ENCODE results near the gene PCDH7.

DNA sequence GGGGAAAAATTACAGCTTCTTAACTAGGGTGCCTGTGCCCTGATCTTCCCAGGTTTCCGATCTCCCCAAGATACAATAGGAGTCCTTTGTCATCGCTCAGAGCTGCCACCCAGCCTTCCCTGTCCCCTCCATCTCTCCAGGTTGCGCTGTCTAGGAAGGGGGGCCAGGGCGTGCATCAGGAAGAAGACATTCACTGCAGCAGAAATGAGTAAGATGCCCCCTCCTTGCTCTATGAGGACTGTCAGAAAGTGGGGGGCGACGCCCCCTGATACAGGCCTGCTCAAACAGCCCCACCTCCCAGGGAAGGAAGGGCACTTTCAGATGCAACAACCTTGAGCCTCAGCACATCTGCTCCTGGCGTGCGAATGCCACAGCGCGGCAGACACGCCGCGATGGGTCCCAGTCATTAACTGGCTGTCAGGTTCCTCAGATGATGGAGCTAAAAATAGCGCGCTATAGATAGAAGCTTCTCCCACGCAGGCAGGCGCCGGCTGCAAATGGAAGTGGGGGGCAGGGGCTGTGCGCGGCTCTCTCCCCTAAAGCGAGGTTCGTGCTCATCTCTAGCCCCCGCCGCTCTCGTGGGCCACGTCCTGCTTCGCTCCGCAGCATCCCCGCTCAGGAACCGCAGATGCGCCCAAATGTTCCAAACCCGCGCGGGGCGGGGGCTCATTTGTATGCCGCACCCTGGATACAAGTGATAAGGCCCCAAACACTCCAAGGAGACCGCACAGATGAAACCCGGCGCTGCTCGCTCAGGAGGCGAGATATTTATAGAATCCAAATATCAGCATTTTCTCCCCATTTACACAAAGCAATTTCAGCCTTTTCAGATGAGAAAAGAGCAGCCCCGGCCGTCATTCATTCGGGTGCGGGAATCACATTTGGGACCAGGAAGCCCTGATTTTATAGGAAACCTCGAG lies 57.6 kb upstream of the LGI2 start:
- PRO-cap, 3 experiments = peak in 3 of 3 experiments; most common plus-strand start position 487 of the sequence (in 2)
- RAMPAGE, long total RNA = no peak

DNA sequence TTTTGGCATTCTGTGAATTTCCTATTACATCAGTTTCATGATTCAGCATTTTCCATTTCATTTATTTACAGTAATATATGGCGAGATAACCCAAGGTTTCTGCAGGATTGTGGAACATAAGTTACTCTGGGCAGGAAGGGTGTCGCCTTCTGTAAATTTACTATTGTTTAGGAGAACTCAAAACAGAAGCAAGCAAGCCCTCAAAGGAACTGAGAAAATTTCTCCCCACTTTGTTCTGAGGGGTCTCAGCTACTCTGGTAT lies 1.2 kb downstream of the SEL1L3 start:
- PRO-cap, 3 experiments = no peak in any of the 3 experiments
- RAMPAGE, long total RNA = no peak

DNA sequence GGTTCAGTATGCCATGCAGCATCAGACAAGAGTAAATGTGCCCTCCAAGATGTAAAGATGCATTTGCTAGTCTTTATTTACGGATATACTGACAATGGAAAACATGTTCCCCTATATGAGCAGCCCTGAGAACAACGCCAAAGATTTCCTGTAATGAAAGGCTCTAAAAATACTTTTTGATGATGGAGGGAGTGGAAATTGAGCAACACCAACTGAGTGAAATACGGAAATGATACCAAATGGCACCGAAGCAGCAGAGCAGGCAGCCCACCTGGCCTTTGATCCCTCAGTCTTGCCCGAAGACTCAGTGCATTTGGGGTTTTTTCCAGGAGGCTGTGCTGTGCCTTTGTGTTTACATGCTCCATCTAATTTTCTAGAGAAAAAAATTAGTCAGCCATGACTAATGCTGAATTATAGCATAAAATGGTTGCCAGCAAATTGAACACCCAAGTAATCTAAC lies 169.9 kb upstream of the RBPJ start:
- PRO-cap, 3 experiments = no peak in any of the 3 experiments
- RAMPAGE, long total RNA = no peak

DNA sequence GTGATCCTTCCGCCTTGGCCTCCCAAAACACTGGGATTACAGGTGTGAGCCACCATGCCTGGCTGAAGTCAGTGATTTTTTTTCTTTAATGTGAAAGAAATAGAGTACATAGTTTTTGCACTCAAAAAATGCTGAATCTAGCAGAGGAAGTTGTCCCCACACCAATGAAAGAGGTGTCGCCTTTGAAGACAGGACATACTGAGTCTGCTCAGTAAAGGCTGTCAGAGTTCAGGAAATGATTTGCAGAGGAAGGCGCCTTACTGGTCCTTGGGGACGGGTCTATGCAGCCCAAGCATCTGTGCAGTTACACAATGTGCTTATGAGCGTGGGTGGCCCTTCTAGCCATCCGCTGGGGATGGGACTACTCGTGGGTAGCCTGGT lies 116.6 kb upstream of the RBPJ start:
- PRO-cap, 3 experiments = no peak in any of the 3 experiments
- RAMPAGE, long total RNA = no peak

DNA sequence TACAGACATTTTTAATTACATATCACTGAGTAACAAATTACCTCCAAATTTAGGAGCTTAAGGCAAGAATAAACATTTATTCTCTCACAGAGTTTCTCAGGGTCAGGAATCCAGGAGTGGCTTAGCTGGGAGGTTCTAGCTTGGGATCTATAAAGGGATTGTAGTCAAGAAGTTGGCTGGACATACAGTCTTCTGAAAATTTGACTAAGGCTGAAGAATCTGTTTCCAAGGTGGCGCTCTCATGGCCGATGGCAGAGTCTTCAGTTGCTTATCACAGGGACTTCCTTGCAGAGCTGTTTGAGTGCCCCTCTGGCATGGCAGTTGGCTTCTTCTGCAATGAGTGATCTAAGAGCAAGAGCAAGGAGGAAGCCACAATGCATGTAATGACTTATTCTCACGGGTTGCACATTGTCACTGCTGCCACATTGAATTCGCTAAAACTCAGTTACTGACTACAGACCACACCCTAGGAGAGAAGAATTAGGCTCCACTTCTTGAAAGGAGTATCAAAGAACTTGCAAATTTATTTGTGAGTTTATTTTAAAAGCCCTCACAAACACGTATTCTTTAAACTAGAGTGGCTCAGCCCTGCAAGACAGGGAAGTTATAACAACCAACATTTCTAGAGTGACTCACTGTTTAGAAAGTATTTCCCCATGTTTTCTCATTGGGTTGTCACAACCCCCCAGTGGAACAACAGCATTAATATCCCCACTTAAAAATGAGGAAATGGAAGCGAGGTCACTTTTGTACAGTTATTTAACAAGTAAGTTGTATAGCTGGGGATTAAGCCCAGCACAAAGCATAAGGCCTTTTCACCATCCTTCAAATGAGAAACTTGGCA lies 32.5 kb upstream of the RBPJ start:
- PRO-cap, 3 experiments = no peak in any of the 3 experiments
- RAMPAGE, long total RNA = no peak

GRCh38 chr4:26829398-26829873 lies 31.2 kb upstream of the STIM2 start:
- PRO-cap, 3 experiments = no peak in any of the 3 experiments
- RAMPAGE, long total RNA = no peak

- PRO-cap, 3 experiments = peak in 3 of 3 experiments; most common plus-strand start chr4:26857728 (in 1); most common minus-strand start chr4:26857489 (in 1)
- RAMPAGE, long total RNA = no peak
Measured at GRCh38 chr4:26857139-26858446, 3.0 kb upstream of the STIM2 start.

- PRO-cap, 3 experiments = peak in 1 of 3 experiments; most common plus-strand start chr4:26861757 (in 1)
- RAMPAGE, long total RNA = no peak
Measured at GRCh38 chr4:26861725-26862292, 1.2 kb downstream of the STIM2 start.

DNA sequence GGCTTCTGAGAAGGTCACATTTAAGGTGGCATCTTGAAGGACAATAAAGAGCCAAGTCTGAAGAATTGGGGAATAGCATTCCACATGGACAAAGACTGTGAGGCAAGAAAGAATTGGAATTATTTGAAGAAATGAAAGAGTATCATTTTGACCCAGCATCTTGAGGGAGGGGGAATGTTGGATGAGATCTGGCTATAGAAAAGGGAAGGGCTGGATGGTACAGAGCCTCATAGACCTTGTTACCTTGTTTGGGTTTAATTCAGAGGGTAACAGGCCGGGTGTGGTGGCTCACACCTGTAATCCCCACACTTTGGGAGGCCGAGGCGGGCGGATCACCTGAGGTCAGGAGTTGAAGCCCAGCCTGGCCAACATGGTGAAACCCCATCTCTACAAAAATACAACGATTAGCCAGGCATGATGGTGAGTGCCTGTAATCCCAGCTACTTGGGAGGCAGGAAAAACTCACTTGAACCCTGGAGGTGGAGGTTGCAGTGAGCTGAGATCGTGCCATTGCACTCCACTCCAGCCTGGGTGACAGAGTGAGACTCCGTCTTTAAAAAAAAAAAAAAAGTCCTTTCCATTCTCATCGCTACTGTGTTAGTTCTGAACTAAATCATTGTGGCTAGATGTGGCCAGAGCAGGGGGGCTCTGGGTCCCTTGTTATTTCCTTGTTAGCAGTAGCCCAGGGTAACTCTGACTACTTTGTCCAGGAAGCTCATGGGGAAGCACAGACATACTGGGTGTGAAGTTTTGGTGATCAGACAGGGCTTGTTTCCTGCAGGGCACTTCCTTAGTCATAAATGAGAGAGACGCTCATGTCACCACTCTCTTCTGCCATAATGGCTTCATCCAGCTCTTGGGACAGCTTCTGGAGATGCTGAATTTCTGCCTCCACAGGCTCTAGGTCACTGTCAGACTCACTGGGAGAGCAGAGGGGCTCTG lies 12.5 kb downstream of the STIM2 start:
- PRO-cap, 3 experiments = no peak in any of the 3 experiments
- RAMPAGE, long total RNA = no peak

GRCh38 chr4:30720294-30721056 lies at the start of gene PCDH7:
TSS of gene PCDH7 (plus strand) at chr4:30720369.
- PRO-cap, 3 experiments = peak in 1 of 3 experiments; most common plus-strand start chr4:30720388 (in 1); most common minus-strand start chr4:30721013 (in 1)
- RAMPAGE, long total RNA = no peak

DNA sequence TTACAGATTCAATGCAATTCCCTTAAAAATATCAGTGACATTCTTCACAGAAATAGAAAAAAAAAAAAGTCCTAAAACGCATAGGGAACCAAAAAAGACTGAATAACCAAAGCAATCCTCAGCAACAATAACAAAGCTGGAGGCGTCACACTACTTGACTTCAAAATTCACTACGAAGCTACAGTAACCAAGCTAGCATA lies 528.5 kb downstream of the PCDH7 start:
- PRO-cap, 3 experiments = no peak in any of the 3 experiments
- RAMPAGE, long total RNA = no peak

DNA sequence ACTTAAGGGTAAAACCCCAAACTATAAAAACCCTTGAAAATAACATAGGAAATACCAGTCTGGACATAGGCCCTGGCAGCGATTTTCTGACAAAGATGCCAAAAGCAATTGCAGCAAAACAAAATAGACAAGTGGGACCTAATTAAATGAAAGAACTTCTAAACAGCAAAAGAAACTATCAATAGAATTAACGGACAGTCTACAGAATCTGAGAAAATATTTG lies 255.7 kb downstream of the ARAP2 start:
- PRO-cap, 3 experiments = no peak in any of the 3 experiments
- RAMPAGE, long total RNA = no peak

GRCh38 chr4:36148874-36149688 lies 95.2 kb downstream of the ARAP2 start:
- PRO-cap, 3 experiments = no peak in any of the 3 experiments
- RAMPAGE, long total RNA = no peak

GRCh38 chr4:36241717-36242479 lies 2.4 kb downstream of the ARAP2 start:
- PRO-cap, 3 experiments = no peak in any of the 3 experiments
- RAMPAGE, long total RNA = no peak

DNA sequence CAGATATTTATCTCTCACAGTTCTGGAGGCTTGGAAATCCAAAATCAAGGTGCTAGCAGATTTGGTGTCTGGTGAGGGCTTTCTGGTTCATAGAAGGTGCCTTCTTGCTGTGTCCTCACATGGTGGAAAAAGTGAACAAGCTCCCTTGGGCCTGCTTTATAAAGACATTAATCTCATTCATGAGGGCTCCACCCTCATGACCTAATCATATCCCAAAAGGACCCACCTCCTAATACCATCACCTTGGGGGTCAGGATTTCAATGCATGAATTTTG lies 3.2 kb downstream of the DTHD1 start:
- PRO-cap, 3 experiments = no peak in any of the 3 experiments
- RAMPAGE, long total RNA = no peak

DNA sequence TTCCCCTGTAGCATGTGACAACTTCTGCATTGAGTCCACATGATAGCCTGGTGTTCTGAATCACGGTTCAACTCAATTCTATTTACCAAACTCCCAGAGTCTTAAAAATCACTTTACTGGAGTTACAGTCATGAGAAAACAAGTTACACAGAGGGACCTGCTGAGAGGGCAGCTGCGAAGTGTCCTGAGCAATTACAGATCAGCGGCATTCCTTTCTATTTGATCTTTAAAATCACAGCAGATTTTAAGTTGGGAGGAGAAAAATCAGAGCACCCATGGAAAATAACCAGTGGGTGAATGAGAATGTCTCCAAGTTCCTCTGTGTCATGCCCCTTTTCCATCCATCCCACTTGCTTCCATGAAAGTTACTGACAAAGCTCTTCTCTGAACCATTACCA lies 46.4 kb upstream of the NWD2 start:
- PRO-cap, 3 experiments = no peak in any of the 3 experiments
- RAMPAGE, long total RNA = no peak

DNA sequence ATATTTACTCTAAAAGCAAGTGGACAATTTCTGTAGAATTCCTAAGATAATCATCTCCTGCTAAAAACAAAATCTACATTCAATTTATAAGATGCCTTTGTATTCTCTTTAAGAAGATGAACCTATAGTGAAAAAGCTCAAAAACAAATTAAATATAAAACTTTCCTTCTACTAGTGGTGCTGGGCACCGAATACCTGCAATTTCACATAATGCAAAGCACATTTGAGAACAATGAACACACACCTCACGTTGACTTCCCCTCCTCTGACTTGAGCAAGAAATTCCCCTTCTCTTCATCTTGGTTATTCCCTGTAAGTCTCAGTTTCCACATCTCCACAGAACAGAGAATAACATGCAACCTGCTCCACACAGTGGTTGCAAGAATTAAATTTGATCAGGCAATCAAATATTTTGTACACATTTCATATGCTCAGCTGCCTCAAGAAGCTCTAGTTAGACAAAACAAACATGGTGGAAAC lies 11.0 kb downstream of the RELL1 start:
- PRO-cap, 3 experiments = no peak in any of the 3 experiments
- RAMPAGE, long total RNA = no peak

DNA sequence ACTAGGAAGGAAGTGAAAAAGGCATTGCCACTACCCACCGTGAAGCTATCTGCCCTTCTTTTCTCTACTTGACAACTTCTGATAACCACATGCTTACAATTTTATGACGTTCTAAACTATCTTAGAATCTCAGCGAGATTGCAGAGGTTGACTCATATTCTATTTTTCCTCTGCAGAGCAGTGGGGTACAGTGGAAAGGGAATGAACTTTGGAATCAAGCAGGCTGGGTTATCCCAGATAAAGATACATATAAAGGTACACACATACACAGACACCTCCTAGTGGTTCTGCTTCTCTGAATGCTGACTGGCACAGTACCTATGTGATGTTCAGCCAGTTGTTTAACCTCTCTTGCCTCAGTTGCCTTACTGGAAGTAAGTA lies 3.1 kb downstream of the RELL1 start:
- PRO-cap, 3 experiments = no peak in any of the 3 experiments
- RAMPAGE, long total RNA = no peak

DNA sequence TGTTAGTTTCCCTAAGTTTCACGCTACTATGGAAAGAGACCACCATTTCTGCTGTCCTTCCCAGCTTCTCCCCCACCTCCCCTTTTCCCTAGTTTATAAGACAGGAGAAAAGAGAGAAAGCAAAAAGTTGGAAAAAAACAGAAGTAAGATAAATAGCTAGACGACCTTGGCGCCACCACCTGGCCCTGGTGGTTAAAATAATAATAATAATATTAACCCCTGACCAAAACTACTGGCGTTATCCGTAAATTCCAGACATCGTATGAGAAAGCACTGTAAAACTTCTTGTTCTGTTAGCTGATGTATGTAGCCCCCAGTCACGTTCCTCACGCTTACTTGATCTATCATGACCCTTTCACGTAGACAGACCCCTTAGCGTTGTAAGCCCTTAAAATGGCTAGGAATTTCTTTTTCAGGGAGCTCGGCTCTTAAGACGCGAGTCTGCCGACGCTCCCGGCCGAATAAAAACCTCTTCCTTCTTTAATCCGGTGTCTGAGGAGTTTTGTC lies 887 bp upstream of the PGM2 start:
- PRO-cap, 3 experiments = no peak in any of the 3 experiments
- RAMPAGE, long total RNA = no peak

DNA sequence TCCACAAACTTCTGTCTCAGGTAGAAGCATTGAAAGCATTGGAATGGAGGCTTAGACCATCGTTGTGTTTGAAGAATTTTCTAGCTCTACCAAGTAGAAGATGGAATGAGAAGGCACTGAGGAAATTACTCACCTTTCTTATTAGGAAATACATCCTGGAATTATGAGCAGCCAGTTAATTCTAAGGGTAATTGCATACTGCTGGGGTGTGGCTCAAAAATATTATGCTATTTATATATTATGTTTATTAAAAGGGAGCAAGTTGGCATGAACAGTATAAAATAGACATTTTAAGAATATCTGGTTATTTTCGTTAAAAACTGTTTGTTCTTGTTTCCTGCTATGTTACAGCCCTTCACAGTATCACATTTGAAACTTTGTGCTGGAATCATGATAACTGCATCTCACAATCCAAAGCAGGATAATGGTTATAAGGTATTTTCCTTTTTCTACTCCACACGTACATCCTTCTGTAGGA lies 13.1 kb downstream of the PGM2 start:
- PRO-cap, 3 experiments = no peak in any of the 3 experiments
- RAMPAGE, long total RNA = no peak

Data from cerebellum (tissue), 5 donors.